Frontal cortex (tissue), 2 donors: ENCODE measurements around the genes RAB34, TLCD1, NEK8 and DHRS13.

- RAMPAGE, long total RNA = no peak
Measured at GRCh38 chr17:28338386-28339079, 3.0 kb downstream of the TNFAIP1 start.

GRCh38 chr17:28346446-28346887, 10.9 kb downstream of the POLDIP2 start:
- RAMPAGE, long total RNA = no peak

- RAMPAGE, long total RNA = no peak
Measured at GRCh38 chr17:28403900-28404279, 2.1 kb downstream of the SLC46A1 start.

- RAMPAGE, long total RNA = no peak
Measured at GRCh38 chr17:28527893-28528373, 21.8 kb downstream of the FOXN1 start.

GRCh38 chr17:28545664-28546269, 6.7 kb downstream of the UNC119 start:
- RAMPAGE, long total RNA = no peak

DNA sequence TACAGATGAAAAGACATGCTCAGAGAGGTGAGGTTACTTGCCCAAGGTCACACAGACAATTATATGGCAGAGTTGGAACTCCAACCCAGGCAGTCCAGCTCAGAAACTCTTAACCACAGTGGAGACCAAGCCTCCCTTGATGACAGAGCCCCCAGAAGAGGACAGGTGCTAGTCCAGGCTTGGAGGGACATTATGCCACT, 950 bp downstream of the UNC119 start:
- RAMPAGE, long total RNA = no peak

DNA sequence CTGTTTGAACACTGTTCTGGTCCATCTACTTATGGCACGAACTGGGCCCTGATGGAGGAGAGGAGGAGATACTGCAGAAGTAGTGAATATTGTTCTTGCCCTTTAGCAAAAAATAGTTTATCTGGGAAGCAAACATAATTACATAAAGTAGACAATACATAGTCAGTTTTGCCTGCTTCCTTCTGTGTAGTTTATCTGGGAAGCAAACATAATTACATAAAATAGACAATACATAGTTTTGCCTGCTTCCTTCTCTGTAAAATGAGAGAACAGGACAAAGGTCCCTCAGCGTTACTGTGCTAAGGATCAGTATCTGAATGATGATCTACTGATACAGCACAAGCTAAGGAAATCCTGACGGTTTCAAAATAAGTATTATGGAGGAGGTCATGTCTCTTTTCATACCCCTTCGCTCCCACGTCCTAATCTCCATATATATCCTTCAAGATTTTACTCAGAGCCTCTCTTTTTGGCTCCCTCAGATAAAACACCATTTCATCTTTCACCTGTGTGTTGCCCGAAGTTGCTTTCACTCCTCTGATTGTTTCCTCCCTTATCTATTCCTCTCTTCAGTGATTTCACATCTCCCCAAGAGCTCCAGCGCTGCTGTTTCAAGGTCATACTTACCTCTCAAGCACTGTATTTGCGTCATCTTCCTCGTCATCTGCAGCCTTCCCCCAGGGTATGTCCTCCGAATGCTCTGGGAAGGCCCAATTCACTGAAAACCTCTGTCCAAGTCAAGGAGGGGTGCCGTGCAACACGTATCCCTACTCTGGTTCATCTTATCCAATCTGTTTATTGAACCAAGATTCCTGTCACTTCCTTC, 1.1 kb upstream of the BLTP2 start:
- RAMPAGE, long total RNA = no peak

- RAMPAGE, long total RNA = no peak
Measured at GRCh38 chr17:28717566-28718730, at the start of gene RAB34. Gene RAB34, minus strand, starts transcription at chr17:28717868.

DNA sequence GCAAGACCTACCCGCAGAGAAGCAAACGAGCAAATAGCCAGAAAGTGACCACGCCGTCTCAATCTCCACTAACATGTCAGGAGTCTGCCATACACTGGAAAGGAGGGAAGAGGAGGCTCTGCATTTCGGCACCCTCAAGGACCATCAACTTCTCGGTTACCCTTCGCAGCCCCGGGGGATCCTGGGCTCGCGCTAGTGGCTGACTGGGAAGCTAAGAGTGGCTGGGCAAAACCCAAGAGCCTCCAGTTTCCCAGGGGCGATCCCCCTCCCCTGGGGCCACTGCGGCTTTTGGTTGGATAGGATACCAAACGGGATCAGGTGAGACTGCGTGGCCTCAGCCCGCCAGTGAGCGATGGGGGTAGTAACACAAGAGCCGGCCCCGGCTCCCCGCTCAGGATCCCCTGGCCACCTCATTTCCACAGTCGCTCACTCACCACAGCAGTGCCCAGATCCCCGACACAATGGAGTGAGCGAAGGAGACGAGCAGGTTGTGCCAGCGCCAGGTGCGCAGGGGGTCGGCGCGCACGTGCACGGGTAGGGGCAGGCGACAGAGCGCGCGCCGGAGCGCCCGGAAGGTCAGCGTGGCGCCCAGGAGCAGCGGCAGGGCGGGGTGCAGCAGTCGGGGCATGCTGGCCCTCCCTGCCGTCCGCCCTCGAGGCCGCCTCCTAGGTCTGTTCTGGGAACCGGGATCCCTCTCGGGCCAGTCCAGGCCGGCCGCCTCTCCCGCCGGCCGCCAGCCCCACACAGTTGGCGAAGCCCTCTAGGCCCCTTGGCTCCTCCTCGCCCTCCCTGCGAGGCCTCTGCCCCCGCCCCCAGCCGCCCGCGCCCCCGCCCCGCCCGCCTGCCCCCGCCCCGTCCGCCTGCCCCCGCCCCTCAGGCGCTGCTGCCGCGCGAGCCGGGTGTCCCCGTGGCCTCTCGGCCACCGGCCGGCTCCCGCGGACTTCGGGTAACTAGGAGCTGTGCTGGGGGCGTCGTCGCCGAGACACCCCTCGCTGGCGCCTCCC, at the start of gene TLCD1:
TLCD1 (minus strand) TSS at position 764 of the 1,004 bp plus-strand sequence.
- RAMPAGE, long total RNA = no peak

- RAMPAGE, long total RNA = no peak
Measured at GRCh38 chr17:28728532-28729417, at the start of gene NEK8. Gene NEK8, plus strand, starts transcription at chr17:28728788.

GRCh38 chr17:28744858-28745124, 980 bp downstream of the TRAF4 start:
- RAMPAGE, long total RNA = no peak

DNA sequence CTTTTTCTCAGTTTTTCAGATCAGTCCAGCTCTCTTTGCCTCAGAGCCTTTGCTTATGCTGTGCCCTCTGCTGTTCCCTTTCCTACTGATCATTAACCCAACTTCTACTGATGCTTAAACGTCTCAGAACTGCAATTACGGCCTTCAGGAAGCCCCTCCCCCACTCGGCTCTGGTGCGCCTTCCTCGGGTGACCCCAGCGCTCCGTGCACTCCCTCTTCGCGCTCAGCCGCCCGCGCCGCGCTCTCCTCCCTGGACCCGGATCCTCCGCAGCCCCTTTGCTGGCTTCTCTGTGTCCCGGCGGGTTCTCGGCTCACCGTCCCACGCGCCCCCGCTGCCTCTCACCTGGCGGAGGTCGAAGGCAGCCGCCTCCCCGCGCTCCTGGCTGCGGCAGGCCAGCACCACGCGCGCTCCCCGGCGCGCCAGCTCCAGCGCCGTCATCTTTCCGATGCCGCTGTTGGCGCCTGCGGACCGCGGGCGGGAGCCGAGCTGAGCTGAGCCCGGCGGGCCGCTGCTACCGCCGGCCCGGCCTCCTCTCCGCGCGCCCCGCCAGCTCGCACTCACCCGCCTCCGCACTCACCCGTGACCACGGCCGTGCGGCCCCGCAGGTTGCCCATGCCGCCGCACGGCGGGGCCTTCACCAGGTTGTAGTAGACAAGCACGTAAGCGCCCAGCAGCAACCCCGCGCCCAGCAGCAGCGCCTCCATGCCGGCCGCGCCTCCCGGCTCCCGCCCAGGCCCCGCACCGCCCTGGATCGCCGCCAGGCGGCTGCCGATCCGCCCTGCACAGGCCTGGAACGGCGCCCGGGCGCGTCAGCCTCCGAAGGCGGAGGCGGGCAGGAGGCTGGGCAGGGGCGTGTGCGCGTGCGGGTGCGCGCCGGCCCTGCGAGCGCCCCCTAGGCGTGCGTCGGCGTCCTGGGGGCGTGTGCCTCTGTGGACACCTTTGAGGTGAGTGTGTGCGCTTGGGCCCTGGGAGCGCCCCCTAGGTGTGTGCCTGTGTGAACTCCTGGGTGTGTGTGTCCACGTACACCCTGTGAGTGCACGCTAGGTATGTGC, at the start of gene DHRS13:
DHRS13 (minus strand) TSS at position 840 of the 1,053 bp plus-strand sequence.
- RAMPAGE, long total RNA = no peak

GRCh38 chr17:28906683-28907346, 3.9 kb upstream of the DHRS13 start:
- RAMPAGE, long total RNA = no peak

DNA sequence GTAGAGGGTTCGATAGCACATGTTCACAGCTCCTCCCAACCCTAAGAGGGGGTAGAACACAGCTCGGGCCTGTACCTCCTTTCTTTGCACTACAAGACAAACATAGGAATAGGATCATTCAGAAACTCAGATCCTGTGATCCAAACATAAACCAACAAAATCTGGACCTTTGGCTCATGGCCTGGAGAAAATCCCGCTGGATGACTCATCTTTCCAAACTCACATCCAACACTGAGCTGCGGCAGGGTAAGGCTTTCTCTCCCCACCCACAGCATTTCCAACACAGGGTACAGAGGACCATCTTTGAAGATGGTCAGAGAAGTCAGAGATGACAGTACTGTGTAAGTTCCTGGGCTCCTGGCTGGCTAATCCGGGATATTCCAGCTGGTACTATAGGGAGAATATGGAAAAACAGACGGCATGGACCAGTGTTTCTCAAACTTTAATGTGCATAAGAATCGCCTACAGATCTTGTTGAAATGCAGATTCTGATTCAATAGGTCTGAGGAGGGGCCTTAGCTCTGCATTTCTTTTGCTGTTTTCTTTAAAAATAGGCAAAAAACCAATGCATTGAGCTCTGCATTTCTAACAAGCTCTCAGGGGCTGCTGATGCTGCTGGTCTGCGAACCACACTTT, 6.0 kb upstream of the DHRS13 start:
- RAMPAGE, long total RNA = no peak

- RAMPAGE, long total RNA = no peak
Measured at GRCh38 chr17:28912447-28913375, 9.8 kb upstream of the DHRS13 start.

- RAMPAGE, long total RNA = no peak
Measured at GRCh38 chr17:28917149-28917974, 14.5 kb upstream of the DHRS13 start.

- RAMPAGE, long total RNA = no peak
Measured at GRCh38 chr17:28925892-28926649, 23.2 kb upstream of the DHRS13 start.

DNA sequence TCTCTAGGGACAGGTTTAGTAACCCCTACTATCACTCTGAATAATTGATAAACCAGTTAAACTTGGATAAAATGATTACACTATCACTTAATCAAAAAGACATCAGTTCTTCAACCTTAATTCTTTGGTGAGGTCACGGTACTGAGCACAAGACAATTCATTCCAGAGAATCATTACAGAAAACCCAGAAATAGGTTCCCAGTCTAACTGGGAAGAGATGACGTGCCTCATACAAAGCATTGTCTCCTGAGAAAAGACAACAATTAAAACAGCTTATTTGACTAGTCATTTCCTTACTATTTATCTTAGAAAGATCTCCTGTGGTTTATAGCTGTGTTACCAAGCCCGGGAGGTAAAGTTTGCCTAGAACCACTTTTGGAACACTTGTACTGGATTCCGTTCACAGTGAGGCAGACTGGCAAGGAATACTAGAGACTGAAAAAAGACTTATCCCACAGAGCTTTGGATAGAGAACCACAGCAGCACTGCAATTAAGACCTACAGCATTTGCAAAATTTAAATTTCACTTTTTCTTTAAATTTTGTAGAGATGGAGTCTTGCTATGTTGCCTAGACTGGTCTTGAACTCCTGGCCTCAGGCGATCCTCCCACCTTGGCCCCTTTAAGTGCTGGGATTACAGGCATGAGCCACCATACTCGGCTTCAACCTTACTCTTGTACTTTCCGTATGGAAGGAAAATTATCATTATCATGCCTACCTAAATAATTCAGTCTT, 5.0 kb downstream of the PHF12 start:
- RAMPAGE, long total RNA = no peak

- RAMPAGE, long total RNA = no peak
Measured at GRCh38 chr17:29260104-29260850, 13.6 kb downstream of the CRYBA1 start.

- RAMPAGE, long total RNA = no peak
Measured at GRCh38 chr17:29294549-29294878, 566 bp upstream of the NUFIP2 start.